Helper T cell (primary cell): Measurements from ENCODE around the gene DARS2.

GRCh38 chr1:171422209-171422943 is 63.0 kb upstream of the PRRC2C start:
- PRO-cap, 2 experiments: no peak in any of the 2 experiments

GRCh38 chr1:171485875-171486592 is 704 bp downstream of the PRRC2C start:
- PRO-cap, 2 experiments: peak in 2 of 2 experiments; most common plus-strand start chr1:171486130 (in 2); most common minus-strand start chr1:171486029 (in 2)

DNA sequence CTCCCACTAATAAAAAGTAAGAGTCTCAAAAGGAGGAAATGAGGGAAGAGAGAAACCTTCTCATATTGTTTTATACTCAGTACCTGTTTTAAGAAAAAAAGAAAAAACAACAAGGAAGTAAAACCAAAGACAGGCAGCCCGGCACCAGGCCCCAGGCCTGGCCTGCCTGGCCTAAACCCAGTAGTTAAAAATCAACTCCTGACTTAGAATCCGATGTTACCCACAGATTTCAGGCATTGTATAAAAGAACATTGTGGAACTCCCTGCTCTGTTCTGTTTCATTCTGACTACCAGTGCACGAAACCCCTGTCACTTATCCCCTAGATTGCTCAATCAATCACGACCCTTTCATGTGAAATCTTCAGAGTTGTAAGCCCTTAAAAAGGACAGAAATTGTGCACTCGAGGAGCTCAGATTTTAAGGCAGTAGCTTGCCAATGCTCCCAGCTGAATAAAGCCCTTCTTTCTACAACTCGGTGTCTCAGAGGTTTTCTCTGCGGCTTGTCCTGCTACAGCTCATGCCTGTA is 15.7 kb upstream of the MYOCOS start:
- PRO-cap, 2 experiments: no peak in any of the 2 experiments

- PRO-cap, 2 experiments: no peak in any of the 2 experiments
These were observed 1.4 kb upstream of the MYOC start for GRCh38 chr1:171653744-171654448.

DNA sequence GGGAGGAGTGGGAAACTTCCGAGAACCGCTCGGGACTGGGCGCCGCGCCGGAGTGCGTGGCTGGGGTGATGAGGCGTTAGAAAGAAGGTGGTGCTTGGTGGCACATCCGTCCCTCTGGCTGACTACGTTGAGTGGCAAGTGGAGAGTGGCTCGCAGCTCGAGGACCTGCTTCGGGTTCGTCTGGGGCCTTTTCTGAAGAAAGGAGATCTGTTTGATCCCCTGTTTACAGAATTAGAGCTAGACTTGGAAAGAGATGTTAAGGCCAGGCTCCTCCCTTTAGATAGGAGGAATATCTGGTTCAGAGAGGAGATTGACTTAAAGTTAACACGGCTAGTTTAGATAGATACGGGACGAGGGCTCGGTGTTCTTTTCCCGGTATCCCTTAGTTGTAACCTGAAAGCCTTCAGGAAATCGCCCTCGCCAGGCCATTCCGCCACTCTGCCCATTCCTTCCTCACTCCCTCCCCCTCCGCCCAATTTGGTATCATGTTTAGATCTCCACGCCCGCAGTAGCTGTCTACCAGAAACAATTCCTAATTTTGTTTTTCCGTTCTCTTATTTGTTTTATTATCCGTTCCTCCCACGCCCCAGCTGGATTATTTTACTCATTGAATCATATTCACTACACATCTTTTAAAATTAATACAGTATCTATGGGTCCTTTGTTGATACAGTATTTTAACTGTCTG is 568 bp upstream of the VAMP4 start:
- PRO-cap, 2 experiments: peak in 2 of 2 experiments; most common plus-strand start position 121 of the sequence (in 2); most common minus-strand start position 54 of the sequence (in 2)

DNA sequence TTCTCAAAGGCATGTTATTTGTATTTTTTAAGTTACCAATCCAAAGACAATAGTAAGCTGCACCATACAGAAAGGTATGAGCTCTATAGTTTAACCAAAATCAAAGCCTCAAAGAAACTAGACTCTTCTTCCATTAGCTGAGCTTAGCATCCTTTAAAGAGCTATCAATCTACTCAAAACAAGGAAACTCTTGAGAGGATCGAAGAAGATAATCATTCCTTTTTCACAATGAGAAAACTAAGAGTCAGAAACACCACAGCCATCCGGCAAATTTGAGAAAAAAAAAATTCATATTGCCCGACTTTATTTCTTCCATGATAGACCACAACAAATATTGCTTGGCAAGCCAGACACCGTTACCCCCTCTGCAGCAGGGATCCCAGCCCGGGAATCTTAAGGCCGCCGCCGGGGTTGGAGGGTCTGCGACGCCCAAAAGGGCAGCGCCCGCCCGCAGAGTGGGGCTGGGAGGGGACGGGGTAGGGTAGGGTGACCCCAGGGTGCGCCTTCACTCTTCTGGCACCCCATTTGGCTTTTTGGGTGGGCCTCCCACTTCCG is 449 bp downstream of the PIGC start:
- PRO-cap, 2 experiments: no peak in any of the 2 experiments

- PRO-cap, 2 experiments: no peak in any of the 2 experiments
These were observed 35.6 kb upstream of the SUCO start for GRCh38 chr1:172497280-172497725.

DNA sequence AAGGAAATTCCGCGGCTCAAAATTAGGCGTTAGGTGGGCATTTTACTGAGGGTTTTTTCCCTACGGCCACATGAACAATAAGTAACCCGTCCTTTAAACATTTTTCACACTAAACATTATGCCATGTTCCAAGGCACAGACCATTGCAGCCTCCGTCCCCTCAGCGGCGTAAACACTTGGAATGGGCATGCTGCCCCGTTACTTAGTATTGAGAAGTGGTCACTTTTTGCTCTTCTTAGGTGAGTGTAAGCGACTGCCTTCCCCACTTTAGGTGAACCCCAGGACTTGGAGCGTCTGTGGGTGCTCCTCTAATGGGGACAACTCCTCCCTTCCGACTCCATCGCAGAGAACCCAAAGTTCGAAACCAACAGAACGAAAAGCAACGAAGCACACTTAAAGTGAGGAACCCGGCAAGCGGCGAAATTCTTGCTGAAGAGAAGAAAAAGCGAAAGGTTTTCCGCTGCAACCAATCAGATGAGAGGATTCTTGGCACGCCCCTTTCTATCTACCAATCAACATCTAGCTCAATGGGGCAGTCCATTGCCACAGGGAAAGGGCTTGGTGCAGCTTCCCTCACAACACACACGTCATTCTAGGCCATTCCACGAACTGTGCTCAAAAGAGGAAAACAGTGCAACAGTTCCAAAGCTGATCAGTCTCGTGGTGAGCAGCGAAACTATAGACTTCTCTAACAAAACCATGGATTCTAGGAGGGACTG is 792 bp upstream of the SUCO start:
- PRO-cap, 2 experiments: peak in 2 of 2 experiments; most common plus-strand start position 576 of the sequence (in 1); most common minus-strand start position 416 of the sequence (in 2)

DNA sequence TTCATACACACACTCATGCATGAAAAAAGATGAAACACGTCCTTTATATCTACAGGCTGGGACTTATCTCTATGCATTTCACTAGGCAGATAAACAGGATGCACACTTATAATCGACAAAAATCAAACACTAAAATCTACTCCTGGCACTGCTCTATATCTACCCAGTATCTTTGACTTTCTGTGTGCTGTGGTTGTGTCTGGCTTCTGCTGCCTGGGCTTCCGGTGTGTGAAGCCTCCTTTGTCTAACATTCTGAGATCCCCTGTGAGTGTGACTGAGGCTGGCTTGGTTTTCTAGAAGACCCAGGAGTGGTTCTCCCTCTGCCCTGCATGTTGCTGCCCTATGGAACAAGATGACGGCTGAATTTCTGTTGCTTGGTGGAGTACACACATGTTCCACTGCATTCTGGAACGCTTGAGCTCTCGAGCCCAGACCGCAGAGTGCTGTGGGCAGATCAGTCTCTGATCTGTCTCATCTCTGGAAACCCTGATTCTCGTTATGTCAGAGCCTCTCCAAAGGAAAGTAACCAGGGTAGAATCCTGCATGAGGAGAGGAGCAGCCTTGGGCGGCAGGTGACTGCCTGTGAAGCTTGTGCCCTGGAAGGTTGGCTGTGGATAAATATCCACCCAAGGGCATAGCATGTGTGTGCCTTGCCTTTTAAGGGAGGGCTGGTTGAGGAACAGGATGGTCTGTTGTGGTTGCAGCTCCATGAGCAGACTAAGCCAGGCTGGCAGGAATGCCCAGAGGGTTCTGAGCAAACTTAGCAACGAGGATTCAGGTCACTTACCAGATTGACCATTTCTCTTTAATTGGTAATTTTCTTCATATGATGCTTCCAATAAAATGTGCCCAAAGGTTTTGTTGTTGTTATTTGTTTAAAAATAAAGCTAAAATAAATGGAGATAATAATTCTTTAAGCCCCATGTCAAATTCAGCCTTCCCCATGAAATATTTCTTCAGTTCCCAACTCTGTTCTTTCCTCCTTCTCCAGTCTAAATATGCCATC is 19.5 kb upstream of the FASLG start:
- PRO-cap, 2 experiments: peak in 2 of 2 experiments; most common plus-strand start position 166 of the sequence (in 2); most common minus-strand start position 131 of the sequence (in 1)

DNA sequence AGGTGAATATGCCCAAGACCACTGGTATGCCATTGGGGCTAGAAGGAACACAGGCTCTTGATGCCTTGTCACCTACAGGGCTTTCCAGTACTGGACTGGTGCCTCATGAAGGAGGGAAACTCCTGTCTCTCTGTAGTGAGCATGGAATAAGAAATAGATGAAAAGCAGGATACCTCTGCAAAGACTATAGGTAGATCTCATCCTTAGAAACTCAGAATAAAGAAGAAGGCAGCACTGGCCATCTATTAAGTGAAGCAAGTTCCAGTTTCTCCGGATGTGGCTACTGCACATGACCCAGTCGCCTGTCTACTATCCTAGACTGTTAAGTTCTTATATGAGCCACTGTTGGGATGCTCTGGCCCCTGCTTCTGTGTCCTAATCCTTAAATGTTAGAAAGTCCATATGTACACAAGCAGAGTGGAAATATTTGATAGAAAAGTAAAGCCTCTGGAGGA is 2.1 kb downstream of the FASLG start:
- PRO-cap, 2 experiments: no peak in any of the 2 experiments

DNA sequence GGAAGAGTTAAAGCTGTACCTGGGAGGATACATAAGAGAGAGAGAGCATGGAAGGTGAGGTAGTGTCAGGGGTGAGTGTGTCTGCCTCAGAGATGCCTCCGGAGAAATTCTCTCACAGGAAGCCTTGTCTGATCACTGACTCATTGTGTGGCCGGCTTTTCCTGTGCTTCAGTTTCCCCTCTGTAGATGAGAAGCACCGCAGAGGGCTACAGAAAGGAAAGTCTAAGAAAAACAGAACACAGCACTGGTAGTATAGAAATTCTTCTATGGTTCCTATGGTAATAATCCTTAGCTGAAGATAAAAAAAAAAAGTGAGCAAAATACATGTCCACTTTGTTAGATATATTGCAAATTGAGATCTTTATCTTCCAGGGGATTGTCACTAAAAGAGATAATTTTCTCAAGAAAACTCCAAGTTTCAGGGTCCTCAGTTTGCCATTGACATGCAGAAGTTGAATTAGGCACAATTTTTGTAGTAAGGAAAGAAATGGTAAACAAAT is 40.4 kb downstream of the FASLG start:
- PRO-cap, 2 experiments: no peak in any of the 2 experiments

GRCh38 chr1:172775600-172776373 is 116.9 kb downstream of the FASLG start:
- PRO-cap, 2 experiments: no peak in any of the 2 experiments

DNA sequence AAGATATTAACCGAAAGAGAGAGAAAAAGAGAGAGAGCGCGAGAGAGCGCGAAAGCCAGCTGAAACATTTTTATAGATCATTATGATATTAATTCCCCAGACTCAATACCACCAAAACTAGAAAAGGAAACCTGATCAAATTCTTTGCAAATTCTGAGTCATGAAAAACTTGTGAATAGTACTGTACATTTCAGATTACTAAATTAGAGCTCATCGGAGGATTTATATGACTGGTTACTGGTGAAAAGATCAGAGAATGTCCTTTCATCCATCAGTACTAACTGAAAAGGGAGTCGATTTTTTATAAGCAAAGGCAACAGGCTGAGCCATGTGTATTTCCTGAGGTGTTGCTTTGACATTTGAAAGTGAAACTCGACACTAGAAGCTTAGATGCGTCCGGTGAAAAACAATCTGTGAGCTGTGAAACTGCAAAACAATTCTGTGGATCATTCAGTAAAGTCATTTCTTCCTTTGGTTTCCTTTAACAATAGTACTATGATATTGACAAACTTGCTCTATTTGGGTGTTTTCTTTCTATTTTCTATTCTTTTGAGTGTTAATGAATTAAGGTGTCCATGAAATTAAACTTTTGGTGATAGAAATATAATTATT is 155.6 kb downstream of the TNFSF18 start:
- PRO-cap, 2 experiments: no peak in any of the 2 experiments

- PRO-cap, 2 experiments: no peak in any of the 2 experiments
These were observed 256 bp upstream of the TNFSF18 start for GRCh38 chr1:173051087-173051306.

DNA sequence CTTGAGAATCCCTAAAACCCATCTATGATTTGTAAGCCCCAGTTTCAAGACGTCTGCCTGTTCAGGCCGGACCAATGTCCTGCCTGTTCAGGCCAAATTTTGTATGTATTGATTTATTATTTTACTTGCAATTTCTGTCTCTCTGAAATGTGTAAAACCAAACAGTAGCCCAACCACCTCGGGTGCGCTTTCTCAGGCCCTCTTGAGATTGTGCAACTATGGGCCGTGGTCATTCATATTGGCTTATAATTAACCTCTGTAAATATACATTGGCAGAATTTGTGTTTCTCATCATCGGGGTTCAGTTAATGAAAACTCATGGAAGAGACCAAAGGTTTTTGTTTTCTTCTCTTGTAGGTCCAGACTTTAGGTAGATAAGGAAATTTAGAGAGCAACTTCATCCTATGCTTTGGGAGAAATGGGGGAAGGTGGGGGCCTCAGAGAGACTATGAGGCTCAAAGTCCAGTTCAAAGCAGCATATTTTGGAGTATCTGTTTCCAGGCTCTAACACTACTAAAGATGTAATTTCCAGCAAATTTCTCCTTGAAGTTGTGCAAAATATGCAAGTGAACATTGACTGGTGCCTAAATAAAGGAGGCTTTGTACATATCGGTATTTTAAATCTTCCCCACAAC is 77.2 kb upstream of the TNFSF18 start:
- PRO-cap, 2 experiments: no peak in any of the 2 experiments

GRCh38 chr1:173475667-173476317 is 1.3 kb upstream of the PRDX6 start:
- PRO-cap, 2 experiments: no peak in any of the 2 experiments

- PRO-cap, 2 experiments: peak in 2 of 2 experiments; most common plus-strand start chr1:173476735 (in 2); most common minus-strand start chr1:173477141 (in 2)
These were observed 524 bp upstream of the PRDX6 start for GRCh38 chr1:173476399-173477223.

DNA sequence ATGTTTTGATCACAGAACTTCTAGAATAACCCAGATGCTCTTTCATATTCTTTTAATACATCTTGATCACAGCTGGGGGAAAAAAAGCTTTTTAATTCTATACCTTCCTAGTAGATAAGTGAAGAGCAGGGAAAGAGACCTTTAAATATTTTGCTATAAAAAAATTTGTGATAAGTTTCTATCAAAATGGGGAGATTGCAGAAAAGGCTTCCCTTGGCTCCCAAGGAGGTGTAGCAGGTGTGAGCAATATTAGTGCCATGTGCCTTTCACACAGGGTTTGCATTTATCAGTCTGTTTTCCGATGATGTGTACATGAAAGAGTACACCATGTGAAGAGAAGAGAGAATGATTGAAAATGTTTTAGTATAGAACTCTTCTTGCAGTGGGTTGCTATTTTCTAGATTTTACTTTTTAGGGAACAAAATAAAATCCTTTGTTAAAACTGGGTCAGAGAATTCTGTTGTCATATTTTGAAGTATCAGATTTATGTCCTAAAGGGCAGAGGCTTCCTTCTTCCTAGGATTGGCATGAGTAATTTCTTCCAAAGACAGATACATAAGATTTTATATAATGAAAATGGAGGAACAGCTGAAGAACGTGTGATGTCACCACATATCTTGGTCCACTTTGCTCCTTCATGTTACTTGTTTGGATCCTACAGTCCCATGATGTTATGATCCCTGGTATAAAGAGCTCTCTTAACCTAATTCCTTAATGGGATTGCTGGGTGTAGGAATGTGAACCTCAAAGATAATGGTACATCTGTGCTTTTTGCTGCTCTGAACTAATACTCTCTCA is 11.4 kb downstream of the PRDX6 start:
- PRO-cap, 2 experiments: no peak in any of the 2 experiments

DNA sequence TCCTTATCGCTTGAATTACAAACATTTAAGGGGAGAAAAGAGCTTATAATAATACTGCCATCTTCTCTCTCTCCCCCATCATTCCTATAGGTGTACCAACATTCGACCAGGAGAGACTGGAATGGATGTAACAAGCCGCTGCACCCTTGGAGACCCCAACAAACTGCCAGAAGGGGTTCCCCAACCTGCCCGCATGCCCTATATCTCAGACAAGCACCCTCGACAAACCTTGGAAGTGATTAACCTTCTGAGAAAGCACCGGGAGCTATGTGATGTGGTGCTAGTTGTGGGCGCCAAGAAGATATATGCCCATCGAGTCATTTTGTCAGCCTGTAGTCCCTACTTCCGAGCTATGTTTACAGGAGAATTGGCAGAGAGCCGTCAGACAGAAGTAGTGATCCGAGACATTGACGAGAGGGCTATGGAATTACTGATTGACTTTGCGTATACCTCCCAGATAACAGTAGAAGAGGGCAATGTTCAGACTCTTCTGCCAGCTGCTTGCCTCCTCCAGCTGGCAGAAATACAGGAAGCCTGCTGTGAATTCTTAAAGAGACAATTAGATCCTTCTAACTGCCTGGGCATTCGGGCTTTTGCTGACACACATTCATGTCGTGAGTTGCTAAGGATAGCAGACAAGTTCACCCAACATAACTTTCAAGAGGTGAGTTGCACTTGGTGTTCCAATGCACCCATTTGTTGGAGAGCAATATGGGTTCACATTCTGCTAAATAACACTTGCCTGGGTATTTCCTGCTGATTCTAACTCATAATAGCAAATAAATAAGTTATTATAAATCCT is 19.0 kb downstream of the KLHL20 start:
- PRO-cap, 2 experiments: no peak in any of the 2 experiments

GRCh38 chr1:173824063-173825151 is at the start of gene DARS2:
TSS of gene DARS2 (plus strand) at chr1:173824673.
- PRO-cap, 2 experiments: peak in 2 of 2 experiments; most common plus-strand start chr1:173824944 (in 2); most common minus-strand start chr1:173824459 (in 2)